Foreskin keratinocyte (primary cell): Measurements from ENCODE around the gene LTA4H.

DNA sequence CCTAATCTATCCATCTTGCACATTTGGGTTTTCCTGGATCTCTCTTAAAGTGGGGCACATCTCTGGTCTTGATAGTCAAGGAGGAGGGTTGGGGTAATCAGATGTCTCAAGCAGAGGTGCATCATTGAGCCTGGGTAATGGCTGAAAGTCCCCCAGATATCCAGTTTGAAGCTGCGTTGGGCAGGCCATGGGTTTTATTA lies 10.9 kb downstream of the SOCS2 start:
- RAMPAGE, total RNA = no peak

- RAMPAGE, total RNA = no peak
These were observed 27.8 kb downstream of the CRADD start for GRCh38 chr12:93704944-93705417.

DNA sequence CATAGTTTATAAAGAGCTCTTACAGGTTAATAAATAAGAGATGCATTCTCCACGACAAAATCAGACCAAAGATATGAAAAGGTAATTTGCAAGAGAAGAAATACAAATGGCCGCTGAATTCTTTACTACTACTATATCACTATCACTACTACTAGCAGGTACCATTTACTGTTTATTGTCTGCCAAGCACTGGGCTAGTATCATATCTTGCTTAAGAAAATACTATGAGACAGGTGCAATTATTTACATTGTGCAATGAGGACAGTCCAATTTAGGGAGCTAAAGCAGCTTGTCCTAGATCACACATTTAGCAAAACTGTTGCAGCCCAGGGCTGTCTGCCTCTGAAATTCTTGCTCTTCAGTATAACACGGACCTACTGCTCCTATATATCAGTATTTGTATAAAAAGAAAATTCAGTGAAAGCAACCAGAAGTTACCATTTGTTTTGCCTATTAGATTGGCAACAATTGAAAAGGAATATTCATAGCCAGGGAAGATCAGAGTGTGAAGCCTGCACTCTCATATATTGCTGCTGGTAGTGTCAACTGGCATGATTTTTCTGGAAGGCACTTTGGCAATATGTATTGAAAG lies 52.8 kb downstream of the CRADD start:
- RAMPAGE, total RNA = no peak

GRCh38 chr12:93752276-93753133 lies 75.3 kb downstream of the CRADD start:
- RAMPAGE, total RNA = no peak

DNA sequence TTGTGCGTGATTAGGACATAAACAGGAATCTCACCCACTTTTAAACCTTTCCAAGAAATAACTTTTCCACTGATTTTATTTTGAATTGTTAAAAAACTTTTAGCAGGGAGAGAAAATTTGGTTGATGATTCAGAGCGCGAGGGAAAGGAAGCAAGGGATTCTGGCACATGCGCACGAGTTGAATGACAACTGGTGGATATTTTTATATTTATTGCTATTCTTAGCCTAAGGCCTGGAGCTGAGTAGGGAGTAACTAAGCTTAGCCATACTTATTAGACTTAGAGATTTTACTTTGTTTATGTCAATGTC lies 101.0 kb downstream of the CRADD start:
- RAMPAGE, total RNA = no peak

DNA sequence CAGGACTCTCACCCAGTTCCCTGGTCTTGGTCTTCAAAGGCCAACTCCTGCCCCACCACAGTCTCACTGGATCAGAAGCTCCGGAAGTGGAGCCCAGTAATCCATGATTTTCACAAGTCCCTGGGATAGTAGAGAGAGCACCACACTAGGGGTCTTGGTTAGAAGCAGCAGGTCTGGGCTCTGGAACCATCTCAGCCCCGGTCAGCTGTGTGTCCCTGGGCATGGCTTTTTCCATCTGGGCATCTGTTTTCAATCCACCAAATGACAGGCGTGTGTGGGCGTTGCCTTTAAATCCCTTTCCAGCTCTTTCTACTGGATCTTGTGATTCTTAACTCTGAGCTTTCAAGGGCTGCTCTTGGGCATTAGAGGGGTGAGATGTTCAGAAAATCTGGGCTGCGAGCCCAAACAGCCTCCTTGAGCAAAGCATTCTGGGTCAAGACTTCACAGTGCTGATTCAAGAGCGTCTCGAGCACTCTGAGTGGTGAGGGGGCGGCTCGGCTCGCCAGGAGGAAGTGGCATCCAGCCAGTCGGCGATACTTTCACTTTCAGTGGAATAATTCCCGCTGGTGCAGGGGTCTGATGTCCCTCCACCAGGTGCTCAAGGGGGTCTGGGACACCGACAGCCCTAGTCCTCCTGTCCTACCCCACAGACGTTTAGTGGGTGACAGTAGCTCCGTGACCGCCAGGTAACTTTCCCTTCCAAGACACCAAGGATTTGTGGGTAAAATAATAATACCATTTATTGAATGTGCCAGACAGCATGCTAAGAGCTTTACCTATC lies 113.9 kb downstream of the PLXNC1 start:
- RAMPAGE, total RNA = no peak

DNA sequence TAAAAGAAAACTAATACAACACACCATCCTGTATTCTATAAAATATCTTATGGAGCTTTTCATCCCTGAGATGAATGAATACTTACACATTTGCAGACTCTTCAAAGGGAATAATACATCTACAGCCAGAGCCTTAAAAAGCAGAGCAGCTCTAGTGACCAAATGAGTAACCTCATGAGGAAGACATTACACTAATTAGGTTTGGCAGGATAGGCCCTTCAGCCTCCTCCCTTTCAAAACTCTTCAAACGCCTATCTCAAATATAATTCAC lies 123.6 kb downstream of the CEP83 start:
- RAMPAGE, total RNA = no peak

- RAMPAGE, total RNA = no peak
These were observed 34.8 kb downstream of the CEP83 start for GRCh38 chr12:94424911-94425132.

DNA sequence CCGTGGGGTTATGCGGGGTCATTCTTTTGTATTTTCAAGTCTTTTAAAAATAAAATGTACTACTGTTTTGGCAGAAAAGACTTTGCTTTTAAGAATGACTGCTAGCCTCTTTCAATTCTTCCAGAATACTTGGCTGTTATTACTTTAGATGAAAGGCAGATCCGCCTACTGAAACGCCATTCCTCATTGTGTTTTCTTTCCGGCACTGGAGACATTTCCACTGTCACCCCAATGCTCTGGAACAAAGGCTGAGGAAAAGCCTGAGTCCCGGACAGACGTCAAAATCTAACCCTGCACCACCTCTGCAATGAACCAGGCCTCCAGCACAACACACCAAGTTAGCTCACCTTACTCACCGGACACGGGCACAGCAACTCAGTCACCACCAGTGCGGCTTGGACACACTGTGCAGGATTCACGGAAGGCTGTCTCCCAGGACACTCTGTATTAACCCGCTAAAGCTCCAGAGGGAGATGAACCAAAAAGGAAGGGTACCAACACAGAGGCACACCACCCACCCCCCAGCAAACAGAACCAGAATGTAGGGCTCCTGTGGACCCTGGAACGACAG lies 62.5 kb downstream of the TMCC3 start:
- RAMPAGE, total RNA = no peak

GRCh38 chr12:94621649-94622159 lies 28.7 kb downstream of the TMCC3 start:
- RAMPAGE, total RNA = no peak

GRCh38 chr12:94643647-94643927 lies 6.8 kb downstream of the TMCC3 start:
- RAMPAGE, total RNA = no peak

- RAMPAGE, total RNA = no peak
These were observed 47.9 kb downstream of the FGD6 start for GRCh38 chr12:95169371-95169798.

- RAMPAGE, total RNA = no peak
These were observed 11.7 kb downstream of the FGD6 start for GRCh38 chr12:95205673-95205887.

- RAMPAGE, total RNA = no peak
These were observed 3.7 kb downstream of the USP44 start for GRCh38 chr12:95547410-95548073.

DNA sequence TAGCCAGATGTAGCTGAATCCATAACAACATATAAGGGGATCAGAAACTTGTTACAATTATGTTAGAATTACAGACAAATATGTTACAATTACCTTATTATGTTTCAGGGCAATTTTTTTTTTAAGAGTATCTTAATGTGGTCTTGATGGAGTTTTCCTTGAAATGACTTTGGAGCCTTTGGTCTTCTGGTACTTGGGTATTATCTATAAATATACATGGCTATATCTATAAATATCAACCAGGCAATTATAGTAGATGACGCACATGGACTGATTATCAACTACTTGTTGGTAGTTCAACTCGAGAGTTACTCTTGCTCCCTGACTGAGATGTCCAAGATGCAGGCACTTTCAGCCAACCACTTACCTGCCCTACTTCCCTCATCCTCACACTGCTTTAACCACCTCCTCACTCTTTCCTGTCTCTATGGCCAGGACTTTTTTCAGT lies 85.5 kb downstream of the NTN4 start:
- RAMPAGE, total RNA = no peak

- RAMPAGE, total RNA = no peak
These were observed 13.5 kb downstream of the AMDHD1 start for GRCh38 chr12:95956569-95957053.

- RAMPAGE, total RNA = no peak
These were observed at the start of gene LTA4H for GRCh38 chr12:96034996-96036306. TSS of gene LTA4H (minus strand) at chr12:96035587.

DNA sequence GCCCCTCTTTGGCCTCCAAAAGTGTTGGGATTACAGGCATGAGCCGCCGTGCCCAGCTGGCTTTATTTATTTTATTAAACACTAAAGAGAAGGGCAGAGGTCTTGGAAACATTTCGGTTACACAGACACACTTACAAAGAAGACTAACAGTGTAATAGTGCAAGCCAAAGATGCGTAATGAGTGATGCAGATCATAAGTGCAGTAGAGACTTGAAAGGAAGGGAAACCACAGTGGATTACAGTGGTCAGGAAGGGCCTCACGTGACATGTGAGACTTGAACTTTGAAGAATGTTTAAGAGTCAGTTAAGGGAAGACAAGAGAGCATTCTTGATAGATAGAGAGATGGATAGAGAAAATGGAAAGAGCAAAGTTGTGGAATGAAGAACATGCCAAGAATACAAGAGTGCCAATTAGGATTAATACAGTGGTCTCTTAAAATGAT lies 33.9 kb upstream of the CDK17 start:
- RAMPAGE, total RNA = no peak

- RAMPAGE, total RNA = no peak
These were observed 43.1 kb upstream of the CFAP54 start for GRCh38 chr12:96446267-96446641.

GRCh38 chr12:98418290-98419318 lies 96.8 kb upstream of the TMPO start:
- RAMPAGE, total RNA = no peak